Mesenchymal stem cell of Wharton's jelly (primary cell): Measurements from ENCODE around the gene C8B.

DNA sequence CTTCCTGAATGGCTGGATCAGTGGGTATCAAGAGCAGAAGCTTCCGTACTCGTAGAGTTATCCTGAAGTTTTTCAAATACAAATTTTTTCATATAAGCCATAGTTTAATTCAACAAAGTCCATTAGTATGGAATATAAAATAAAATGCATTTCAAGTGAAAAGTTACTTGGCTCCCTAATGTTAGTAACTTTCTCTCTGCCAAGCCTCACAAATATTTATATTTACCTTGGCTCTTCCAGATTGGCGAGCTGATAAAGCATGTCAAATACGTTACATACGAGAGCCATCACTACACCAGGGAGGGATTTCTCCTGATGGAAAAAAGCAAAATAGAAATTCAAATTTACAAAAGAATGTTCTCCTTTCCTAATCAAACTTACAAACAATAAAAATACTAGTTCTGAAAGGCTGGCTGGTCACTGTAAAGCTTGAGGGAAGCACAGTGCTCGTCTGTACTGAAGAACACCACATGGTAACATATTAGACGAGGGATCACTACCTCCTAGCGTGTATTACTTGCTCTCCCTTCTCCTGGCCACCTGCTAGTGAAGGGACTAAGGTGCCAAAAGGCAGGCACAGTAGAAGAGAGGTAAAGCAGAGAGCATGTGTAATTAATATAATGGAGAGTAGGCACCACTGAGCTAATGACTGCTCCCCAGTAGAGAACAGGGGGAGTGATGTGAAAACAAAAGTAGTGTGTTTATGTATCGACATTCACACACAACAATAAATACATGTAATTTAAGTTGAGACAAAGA is 80.9 kb downstream of the USP24 start:
- CAGE, long polyA plus RNA: no peak

- CAGE, long polyA plus RNA: no peak
Measured at GRCh38 chr1:55328979-55329599, 113.9 kb upstream of the USP24 start.

GRCh38 chr1:56384124-56384941 is 195.0 kb downstream of the PLPP3 start:
- CAGE, long polyA plus RNA: no peak

GRCh38 chr1:56408818-56409809 is 170.2 kb downstream of the PLPP3 start:
- CAGE, long polyA plus RNA: no peak

- CAGE, long polyA plus RNA: no peak
Measured at GRCh38 chr1:56448755-56449535, 130.4 kb downstream of the PLPP3 start.

GRCh38 chr1:56452097-56452650 is 127.2 kb downstream of the PLPP3 start:
- CAGE, long polyA plus RNA: no peak

DNA sequence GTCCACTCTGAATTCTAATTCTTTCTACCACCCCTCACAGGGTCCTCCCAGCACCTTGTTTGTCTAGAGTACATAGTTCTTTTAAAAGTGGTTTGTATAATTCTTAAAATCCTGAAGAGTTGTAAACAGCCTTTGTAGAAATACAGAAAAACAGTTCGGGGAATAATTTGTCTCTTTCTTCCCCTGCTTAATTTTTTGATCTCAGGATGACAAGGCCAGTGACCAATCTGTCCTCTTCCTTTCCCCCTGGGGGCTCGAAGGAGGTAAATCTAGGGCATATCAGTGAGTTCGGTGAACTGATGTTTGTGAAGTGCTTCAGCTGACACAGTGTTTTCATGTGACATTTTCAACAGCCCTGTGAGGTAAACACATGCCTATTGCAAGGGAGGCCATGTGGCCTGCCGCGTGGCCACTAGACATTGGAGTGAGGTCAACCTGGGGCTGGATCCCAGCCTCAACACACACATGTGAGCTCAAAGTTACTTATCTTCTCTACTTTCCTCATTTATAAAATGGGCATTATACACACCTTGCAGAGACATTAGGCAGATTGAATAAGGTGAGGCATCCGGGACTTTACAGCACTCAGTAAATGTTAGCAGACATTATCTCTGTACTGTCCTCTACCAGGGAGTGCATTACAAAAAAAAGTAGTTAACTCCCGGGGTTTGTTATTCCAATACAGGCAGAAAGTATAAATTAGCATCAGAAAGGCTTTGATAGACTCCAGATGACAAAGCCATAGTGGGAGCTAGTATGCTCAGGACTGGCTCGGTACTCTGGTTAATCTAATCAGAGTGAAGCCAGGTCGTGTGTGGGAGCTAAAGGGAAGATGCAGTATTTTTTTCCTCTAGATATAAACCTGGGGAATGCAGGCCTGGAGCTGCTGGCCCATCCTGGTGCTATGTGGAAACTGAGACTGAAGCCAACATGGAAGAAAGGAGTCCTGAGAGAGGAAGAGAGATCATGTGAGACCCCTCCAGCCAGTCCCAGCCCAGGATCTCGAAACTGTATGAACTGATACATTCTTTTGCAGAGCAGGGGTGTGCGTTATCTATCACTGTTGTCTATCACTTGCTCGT is 126.2 kb downstream of the PLPP3 start:
- CAGE, long polyA plus RNA: no peak

DNA sequence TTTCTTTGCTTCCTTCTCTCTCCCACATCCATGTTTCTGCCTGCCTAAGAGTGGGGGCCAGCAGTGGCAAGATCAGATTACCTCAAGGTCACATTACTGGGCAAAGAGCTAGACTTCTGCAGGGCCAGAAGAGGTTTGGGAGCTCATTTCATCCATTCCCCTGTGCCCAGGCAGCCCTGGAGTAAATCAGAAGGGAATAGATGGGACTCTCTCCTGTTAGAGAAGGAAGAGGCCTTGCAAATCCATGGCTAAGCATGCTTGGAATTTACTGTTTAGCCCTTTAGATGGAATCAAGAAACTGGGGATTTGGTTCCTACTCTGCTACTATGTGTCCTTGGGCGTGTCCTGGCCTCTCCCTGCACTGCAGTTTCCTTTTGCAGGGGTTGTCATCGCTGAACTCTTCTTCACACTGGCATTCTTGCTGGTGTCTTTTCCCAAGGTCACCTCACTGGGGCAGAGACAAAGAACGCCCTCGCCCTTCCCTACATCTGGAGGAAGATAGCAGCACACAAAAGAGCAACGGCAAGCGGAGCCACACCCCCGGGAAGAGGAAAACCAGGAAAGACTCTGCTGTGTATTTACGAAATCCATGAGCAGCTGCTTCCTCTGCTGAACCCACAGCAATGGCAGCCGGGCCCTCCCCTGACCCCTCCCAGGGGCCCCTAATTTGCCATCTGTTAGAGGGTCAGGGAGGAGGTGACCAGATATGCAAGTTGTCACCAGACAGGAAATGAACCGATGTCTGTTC is 73.2 kb downstream of the PLPP3 start:
- CAGE, long polyA plus RNA: no peak

GRCh38 chr1:56508035-56509385 is 70.9 kb downstream of the PLPP3 start:
- CAGE, long polyA plus RNA: no peak

GRCh38 chr1:56529246-56529602 is 50.1 kb downstream of the PLPP3 start:
- CAGE, long polyA plus RNA: no peak

DNA sequence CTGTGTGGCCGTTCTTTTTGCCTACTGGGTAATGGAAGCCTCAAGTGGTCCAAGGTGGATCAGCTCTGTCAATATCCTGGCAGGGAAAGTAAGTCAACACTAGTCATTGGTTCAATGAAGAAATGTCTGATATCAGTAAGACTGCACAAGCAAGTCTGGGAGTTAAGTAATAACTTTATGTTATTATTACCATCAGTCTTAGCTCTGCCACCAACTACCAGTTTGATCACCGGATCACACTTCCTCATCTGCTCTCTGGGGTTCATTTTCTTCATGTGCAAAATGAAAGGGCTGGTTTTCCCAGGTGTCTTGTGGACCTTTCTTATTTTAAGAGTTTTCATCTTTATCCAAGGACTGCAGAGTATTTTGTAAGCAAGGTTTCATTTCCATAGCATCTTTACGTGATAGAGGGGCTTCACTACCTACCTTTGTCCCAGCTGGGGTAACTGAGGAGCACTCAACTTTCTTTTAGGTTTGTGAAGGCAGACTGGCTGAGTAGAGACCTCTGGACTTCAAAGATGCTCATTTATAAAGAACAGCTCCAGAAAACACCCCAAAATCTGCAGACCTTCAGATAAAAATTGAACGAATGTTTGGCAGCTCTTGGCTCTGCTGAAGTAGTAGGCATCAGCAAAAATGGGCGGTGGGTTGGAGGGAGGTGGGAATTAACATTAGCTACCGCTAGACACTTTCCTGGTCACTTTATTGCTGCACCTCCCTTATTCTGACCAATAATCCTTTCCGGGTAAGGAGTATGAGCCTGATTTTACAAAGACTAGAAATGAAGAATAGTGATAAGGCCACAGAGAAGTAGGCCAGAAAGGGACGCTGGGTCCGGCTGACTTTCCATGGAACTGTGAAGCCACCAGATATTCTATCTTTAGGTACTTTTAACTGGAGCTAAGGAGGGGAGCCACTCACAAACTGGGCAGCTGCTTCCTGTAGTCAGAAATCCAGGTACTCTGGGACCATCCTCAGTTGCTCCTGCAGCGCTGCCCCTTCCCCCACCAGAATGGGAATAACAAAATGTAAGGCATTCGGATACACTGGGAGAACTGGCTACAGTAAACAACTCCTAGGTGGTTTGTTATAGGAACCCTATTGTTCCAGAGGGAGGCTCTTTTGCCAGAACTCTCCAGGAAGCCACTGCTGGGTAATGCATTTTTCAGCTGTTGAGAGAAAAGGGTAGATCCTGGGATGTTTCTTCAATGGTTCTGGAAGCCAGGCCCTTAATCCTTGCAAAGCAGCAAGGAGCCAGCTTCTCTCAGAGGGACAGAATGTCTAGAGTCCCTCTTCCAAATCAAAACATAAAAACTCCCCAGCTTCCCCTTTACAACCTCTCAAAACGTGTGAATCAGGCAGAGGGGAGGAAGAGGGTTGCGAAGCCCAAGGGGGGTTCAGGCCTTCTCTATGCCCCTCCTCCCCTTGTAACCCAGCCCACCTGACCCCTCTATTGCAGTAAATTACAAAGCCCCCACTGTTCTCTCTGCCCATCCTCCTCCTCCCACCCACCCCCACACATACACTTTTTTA is 29.6 kb downstream of the PLPP3 start:
- CAGE, long polyA plus RNA: no peak

DNA sequence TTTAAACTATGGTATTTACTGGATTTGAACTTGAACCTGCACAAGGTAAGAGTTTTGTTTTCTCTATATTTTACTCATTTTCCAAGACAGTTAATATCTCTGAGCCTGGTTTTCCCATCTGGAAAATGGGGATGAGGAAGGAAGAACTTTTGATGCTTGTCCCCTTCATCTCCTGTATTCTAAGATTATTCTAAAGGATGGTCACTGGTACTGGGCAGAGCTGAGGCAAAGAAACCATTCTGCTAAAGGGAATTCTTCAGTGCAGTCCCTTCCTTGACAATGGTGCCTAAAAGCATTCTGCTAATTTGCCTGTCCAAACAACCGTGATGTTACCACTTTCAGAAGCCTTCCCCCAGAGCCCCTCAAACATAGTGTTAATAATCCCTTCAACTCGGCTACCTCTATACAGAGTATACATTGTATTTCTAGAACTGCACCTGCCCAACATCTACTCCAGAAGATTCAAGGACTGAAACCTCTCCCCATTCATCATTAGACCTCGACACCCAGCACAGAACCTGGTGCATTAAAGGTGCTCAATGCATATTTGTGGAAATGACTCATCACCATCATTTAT is 19.6 kb downstream of the PLPP3 start:
- CAGE, long polyA plus RNA: no peak

DNA sequence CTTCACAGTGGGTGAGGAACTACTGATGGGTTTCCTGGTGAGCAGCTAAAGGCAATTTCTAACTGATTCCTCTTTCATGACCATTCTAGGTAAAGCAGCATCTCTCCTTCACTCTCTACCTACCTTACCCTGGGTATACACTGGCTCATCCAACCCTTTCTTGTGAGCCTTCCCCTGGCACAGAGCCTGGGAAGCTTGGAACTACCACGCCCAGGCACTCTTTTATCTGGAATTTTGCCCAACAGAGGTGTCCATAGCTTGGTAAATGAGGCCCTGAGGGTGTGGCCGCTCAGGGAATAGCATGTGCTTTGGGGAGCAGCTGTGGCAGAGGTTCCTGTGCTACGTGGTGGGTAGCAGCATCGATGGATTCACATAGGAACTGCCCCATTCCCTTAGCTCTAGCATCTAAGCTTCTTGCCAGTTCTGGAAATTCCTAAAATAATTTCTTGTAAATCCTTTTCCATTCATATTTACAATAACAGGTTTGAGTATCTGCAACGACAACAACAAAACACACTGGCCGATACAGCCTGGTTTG is 21.8 kb downstream of the FYB2 start:
- CAGE, long polyA plus RNA: no peak

DNA sequence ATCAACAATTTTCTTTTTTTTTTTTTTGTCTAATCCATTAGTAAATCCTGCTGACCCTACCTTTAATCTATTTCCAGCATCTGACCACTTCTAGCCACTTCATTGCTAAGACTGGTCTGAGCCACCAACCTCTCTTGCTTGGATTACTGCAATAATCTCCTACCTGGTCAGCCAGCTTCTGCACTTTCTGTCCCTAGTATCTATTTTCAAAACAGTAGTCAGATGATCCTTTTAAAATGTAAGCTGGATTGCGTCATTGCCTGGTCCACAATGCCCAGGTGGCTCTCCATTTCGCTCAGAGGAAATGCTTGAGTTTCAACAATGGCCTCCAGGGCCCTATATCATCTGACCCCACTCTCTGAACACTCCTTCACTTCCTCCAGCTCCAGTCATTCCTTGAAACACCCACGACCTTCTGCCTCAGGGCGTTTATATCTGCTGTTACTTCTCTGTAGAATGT is 2.3 kb downstream of the FYB2 start:
- CAGE, long polyA plus RNA: no peak

DNA sequence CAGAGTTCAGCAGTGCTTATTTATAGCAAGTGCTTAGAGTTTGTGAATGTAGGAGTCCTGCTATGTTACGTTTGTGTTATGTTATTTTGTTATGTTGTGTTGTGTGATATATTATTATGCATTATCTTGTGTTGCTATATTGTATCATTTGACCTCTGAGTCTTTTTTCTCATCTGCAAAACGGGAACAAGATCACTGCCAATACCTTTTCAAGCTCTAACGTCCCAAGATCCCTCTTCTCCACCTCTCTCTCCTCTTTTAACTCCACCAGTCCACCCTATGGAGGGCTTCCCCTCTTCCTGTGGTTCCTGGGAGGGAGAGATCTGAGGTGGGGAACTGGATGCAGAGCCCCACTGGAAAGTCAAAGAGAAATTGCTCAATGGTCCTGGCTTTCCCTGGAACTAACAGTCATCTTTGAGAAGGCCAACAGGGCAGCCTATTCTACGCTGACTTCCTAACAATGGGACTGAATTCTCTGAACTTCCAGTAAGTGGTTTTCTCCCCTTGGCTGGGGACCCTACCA is 55.6 kb downstream of the C8B start:
- CAGE, long polyA plus RNA: no peak

DNA sequence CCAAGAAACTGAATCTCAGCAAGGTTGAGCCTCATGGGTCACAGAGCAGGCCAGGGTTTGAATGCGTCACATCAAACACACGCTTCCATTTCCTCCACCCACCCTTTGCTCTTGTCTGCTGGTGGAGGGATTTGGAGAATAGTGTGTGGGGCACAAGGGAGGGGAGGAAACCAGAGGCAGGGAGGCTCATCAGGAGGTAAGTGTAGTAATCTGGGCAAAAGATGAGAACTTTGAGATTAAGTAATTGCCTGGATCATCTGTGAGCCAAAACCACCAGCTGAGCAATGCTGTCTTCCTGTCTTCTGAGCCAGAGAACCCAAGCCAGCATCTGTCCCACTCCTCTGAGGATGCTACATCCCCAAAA is 45.3 kb downstream of the C8B start:
- CAGE, long polyA plus RNA: no peak

- CAGE, long polyA plus RNA: no peak
Measured at GRCh38 chr1:56927237-56927473, 38.7 kb downstream of the C8B start.

DNA sequence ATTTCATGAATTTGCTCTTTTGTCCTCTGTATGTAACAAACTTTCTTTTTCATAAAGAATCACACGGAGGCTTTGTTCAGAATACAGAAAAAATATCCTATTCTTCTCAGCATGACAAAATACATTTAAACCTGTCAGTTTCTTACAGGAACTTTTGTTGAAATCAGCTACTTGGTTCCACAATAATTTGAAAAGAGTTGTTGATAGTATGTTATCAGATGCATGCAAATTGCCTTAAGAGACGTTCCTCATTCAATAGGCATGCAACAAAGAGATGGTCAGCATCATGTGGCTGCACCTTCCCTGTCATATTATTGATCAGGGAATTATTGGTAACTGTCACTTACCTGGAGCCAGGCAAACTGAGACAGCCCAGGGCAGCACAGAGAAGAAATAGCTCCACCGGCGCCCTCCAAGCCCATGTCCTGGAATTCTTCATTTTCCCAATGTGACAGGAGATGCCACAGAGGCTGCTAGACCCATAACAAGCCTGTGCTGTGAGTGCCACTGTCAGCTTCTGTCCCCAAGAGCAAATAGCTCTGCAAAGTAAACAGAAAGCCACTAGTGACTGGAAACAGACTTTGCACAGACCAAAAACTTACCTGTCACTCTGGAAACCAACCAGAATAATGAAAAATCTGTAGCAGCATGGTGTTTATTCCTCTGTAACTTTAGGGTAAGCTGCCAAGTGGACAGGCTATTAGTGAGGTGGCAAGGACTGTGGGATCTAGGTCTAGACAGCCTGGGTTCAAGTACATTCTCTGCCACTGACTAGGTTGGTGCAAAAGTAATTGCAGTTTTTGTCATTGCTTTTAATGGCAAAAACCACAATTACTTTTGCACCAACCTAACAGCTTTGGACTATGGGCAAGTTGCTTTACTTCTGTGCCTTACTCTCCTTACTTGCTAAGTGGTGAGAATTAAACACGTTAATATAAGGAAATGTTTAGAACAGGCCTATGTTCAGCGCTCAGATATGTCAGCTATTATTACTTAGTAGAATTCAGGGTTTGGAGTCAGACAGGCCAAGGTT is at the start of gene C8B:
TSS of gene C8B (minus strand) at position 506 of the 1,033 bp plus-strand sequence.
- CAGE, long polyA plus RNA: no peak

DNA sequence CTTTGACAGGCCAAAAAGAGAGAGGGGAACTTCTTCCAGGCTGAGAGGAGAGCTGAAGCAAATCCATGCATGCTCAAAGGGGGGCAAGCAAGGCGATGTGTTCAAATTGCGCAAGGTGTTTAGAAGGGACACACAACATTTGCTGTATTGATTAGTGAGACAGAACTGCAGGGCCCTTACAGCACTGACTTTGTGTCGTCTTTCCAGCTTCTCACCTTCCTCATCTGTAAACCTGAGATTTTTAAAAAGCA is 145.3 kb downstream of the DAB1 start:
- CAGE, long polyA plus RNA: no peak

DNA sequence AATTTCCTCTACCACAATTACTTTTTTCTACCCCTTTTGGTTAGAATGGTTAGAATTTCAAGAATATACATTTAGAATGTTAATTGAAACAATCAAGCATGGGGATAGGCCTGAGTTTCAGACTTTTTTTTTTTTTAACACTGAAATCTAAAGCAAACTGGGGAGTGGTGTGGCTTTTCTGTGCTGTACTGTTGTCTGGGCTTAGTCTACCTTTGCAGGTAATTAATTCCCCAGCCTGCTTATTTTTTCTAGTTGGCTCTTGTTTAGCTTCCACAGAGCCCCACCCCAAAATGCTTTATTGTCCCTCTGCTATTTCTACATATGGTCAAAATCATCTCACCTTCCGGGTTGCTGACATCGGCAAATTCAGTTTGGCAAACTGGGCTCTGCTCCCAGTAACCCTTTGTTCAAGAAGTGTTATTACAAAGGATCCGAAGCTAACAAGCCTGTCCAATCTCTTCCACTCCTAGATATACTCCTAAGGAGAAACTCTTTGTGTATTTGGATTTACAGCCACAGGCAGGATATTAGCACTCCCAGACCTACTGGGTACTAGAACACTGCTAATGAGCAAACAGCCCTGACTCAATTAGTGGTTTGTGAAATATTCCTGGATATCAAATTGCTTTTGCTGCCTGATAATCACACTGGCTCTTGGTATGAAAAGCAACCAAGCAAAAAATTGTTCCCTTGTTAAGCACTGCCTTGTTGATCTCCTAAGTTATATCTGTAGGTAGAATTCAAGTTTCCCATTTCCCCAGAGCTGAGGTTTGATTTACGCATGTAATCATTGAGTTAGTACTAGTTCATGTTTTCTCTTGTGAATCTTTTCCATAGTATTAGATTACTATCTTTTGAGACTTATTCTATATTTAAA is 4.0 kb downstream of the JUN start:
- CAGE, long polyA plus RNA: no peak